Sternocleidomastoid (tissue), 1 donor: ENCODE measurements around the gene CHCHD1.

GRCh38 chr10:73076499-73077327 lies 20.0 kb downstream of the P4HA1 start:
- PRO-cap, result no peak

GRCh38 chr10:73131826-73133244 lies 22.1 kb downstream of the NUDT13 start:
- PRO-cap, result no peak

DNA sequence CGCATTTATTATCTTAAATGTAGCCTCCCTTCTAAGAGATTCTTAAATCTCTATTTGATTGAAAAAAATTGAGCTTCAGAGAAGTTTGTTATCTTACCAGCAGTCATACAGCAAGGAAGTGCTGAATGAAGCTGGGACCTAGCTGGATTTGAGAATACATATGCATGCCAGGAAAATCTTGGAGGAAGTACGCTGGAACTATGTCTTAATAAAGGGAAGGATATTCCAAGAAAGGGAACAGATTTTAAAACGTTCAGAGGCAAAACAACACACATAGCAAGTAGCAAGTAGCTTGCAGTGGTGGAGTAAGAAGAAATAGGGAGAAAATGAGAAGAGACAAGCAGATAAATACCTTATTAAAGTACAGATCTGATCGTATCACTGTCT lies 1.5 kb downstream of the CFAP70 start:
- PRO-cap, result no peak

DNA sequence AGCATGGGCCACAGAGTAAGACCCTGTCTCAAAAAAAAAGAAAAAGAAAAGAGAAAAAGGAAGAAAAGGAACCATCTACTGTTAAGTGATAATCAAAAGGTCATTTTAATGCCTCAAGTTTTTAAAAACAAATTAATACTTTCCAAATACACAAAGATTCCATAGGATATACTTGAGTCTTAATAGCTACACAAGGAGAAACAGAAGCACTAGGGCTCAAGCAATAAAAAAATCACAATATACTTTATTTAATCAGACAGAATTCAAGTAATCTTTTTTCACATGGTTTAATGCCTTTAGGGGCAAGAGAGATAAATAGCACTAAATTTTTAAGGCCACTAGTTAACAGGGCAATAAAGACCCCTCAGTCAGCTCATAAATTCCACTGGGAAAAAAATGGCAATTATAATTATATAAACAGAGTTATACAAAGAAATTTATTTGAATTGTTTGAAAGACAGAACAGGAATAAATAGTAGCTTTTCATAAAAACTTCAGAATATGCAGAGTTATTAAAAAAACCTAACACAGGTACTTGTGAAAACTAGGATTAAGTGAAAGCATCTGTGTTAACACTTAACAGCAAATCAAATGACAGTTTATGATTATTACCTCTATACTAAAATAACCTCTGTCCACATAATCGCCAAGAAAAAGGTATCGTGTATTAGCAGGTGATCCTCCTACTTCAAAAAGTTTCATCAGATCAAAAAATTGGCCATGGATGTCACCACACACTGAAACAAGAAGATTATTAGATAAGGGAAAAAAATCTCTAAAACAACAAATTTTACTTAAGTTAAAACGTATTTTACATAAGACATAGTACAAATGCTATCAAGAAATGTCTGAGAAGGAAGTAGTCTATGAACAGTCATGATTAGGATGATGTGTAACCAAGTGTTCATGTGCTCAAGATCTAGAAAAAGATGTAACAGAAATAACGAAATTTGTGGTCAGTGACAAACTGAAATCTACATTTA lies 17.6 kb downstream of the PPP3CB start:
- PRO-cap, result no peak

DNA sequence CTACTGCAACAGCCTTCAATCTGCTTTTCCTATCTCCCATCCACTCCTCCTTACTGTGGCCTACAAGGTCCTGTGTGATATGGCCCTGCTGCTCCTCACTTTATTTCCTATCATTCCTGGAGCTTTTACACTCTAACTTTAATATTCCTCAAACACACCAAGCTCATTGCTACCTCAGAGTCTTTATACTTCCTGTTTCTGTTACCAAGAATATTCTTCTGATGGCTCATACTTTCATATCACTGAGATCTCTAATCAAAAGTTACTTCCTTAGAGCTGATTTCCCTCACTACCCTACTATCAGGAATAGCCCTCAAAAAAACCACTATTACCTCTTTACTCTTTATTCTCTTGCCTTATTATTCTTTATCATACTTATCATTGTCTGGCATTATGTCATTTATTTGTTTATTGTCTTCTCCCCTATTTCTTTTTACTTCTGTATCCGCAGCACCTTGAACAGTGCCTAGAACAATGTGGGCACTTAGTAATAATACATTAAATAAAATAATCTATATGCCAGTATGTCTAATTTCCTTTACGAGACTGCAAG lies 5.9 kb upstream of the PPP3CB start:
- PRO-cap, result no peak

DNA sequence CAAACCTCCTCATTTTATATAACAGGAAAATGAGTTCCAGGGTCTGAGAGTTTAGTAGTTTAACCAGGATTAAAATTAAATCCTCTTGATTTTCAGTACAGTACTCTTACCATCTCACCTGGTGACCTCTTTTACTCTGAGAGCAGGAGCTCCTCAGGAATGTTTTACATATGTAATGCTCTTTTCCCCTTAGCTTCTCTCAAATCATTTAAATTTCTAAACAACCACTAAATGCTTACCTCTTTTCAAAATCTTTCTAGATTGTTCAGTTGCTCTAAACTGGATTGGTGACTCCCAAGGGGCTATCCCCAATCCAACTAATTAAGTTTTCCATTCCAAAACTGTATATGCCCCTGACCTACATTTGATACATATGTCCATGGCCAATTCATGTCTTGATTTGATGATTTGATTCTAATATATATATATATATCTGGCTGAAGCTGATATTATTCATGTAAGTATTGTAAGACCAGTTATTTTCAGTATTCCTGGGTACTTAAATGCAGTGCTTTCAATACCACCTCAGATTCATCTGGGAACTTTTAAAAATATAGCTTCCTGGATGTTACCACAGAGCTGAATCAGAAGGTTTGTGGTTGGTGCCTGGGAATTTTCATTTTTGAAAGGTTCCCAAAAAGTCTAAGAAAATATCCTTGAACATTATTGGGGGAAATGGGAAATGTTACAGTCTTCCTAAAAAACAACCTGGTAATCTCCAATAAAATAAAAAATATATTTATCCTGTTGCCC lies 10.5 kb upstream of the PPP3CB start:
- PRO-cap, result no peak

DNA sequence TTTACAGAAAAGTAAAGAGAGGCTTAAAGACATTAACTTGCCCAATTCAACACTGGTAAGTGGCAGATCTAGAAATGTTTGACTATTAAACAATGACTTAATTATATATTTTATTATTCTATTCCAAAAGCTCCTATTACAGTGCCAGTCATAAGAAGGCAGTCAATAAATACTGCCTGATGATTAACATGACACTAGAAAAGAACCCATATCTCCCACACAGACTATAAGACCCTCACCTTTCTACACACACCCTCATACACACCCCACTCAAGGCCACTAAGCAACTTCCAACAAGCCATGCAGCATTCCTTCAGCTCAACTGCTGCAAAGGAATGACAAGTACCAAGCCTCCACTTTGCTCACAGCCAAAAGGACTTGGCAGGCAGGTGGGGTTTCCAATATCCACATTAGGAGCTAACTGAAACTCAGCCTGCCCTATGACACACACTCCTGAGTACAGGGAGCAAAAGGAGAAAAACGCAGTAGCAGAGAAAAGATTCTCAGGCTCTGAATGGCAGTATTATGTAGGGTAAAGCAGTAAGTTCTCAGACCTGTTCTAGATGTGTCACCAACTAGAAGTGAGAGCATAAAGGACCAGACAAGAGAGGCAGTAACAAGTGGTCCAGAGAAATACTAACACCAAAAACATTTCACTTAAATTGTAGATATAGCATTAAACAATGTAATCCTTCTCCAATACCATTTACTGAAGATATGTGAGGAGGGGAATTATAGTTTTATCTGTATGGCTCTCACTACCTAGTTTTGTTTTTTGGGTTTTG lies 13.3 kb downstream of the USP54 start:
- PRO-cap, result no peak

DNA sequence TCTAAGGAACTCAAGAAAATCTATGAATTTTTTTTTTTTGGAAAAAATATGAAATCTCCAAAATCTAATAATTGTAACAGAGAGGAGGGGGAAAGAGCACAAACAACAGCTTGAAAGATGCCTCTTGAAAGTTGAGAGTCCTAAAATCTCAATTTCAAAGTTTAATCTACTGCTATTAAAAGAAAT lies 274 bp downstream of the USP54 start:
- PRO-cap, result no peak

GRCh38 chr10:73771051-73771665 lies 918 bp upstream of the FUT11 start:
- PRO-cap, result no peak

- PRO-cap, result bidirectional peak, plus-strand start at chr10:73782050, minus-strand start at chr10:73781953
Measured at GRCh38 chr10:73781609-73782651, at the start of gene CHCHD1. TSS of gene CHCHD1 (plus strand) at chr10:73782048.

GRCh38 chr10:73791899-73793111 lies 6.9 kb downstream of the ZSWIM8 start:
- PRO-cap, result no peak

DNA sequence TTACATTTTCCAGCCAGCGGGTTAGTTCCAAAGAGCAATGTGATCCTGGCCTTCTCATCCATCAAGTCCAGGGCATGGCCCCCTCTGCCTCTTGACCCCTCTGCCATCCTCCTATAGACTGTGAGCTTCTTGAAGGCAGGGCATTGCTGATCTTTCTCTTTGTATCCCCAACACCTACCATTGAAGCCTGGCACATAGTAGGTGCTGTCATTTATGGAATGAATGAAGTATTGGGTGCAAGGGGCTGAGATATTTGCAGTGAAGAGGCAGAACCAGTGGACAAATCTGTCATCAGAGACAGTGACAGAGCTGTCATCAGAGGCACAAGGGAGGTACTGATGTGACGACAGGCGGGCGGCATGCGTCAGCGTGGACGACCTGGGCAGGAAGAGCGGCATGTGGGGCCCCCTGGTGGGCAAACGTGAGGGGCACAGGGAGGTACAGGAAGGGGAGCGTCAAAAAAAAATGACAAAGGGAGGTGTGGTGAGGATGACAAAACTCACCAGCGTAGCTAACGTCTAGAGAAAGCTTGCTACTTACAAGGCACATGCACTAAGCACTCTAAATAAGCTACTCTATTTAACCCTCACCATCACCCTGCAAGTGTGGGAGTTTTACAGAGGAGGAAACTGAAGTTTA lies 5.2 kb upstream of the CAMK2G start:
- PRO-cap, result no peak

- PRO-cap, result no peak
Measured at GRCh38 chr10:73965228-73965615, 32.7 kb upstream of the VCL start.

GRCh38 chr10:74070887-74071126 lies 72.9 kb downstream of the VCL start:
- PRO-cap, result no peak

DNA sequence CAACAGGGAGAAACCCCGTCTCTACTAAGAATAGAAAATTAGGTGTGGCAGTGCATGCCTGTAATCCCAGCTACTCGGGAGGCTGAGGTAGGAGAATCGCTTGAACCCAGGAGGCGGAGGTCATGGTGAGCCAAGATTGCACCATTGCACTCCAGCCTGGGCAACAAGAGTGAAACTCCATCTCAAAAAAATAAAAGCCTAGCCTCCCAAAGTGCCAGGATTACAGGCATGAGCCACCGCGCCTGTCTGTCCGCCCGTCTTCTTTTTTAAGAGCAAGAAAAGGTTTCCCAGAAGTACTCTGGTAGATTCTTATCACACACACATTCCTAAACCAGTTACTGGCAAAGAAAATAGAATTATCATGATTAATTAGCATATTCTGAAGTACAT lies 86.9 kb downstream of the ADK start:
- PRO-cap, result no peak

- PRO-cap, result bidirectional peak, plus-strand start at chr10:74825931, minus-strand start at chr10:74825828; bidirectional peak, plus-strand start at chr10:74826429, minus-strand start at chr10:74826108
Measured at GRCh38 chr10:74825772-74826128, 650 bp upstream of the KAT6B start.

- PRO-cap, result no peak
Measured at GRCh38 chr10:74869689-74870122, 43.3 kb downstream of the KAT6B start.

DNA sequence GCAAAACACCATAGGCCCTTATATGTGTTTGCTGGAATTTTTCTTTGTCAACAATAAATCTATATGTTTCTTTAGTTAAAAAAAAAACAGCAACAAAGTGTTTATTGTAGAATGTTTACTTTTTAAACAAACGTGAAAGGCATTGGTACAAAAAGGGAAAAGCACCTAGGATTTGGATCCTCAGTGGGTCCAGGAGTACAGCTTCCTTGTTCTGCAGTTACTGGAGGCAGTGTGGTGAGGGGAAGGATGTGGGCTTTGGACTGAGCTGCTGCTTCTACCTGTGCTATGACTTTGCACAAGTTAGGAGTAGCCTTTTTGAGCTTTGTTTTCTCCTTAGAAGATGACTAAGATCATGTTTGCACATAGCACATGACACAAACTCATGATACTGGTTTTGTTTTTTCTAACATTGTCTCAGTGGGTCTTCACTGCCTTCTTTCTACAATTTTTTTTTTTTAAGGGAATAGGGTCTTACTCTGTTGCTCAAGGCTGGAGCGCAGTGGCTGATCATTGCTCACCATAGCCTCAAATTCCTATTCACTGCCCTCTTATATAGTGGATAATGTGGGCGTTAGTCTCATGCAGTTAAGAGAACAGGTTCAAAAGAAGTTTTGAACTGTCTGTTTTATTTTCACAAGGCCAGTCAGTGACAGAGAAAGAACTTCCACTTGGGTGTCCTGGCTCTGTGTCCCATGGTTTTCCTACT lies 71.8 kb downstream of the KAT6B start:
- PRO-cap, result no peak

DNA sequence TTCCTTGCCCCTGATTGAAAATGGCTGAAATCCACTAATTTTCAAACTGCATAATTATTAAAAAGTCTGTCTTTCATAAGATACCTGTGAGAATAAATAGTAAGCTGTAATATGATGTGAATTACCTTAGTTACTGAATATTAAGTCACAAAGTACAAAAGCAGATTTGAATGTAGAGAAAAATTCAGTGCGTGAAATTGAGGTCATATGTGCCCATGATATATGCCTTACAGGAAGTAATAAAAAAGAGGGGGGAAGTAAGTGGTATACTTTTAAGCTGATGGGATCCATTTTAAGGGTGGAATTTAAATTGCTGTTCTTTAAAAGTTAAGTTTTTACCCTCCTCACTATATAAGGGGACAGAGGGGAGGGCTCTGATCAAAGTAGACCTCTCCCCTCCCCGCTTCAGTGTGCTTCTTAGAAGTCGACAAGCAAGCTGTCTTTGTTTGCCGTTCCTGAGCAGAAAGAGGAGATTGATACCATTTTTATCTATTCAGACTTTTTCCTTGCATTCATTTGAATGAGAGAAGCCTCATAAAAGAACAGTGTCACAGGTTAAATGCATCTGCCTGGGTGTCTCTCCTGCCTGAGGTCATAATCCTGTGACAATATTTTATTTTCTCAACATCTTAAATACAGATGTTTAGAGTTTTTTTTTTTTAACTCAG lies 105.6 kb downstream of the DUSP29 start:
- PRO-cap, result no peak

- PRO-cap, result no peak
Measured at GRCh38 chr10:75156058-75156742, 44.7 kb downstream of the SAMD8 start.